Measurements from ENCODE around the gene PPM1N.

DNA sequence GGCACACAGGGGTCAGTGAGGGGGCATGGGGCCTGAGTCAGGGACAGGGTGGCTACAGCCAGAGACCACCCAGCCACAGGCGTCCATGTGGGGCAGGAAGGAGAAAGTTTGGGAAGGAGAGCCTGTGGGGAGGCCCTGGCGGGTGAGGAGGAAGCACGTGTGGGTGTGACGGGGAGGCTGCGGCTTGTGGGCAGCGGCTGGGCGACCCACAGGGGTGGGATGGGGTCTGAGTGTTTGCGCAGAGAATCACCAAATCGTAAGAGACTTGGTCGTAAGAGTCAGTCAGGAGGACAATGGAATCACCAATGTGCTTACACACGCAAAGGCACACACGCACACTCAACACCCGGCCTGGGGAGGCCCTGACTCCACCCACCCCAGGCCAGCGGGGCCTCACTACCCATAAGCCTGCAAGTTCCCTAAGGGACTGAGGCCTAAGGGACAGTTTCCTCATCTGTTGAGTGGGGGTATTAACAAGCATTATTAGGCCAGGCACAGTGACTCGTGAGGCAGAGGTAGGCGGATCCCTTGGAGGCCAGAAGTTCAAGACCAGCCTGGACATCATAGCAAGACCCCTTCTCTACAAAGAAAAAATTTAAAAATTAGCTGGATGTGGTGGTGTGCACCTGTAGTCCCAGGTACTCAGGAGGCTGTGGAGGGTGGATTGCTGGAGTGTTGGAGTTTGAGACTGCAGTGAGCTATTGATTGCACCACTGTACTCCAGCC, 11.6 kb upstream of the FOSB start:
- RRBS, 2 experiments: no CpG with 5 or more reads among the region's 16 CpGs

DNA sequence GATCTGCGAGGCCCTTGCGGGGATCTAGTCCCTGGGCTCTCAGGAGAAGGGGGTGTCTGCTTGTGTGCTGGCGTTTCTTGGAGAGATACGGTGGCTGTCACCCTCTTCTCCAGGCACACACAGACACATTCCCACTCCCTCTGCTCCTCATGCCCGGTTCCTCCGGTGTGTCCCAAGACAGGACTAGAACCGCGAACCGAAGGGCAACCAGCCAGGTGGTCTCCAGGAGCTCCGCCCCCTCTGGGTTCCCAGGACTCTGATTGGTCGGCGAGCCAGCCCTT, 1.7 kb downstream of the FOSB start:
- RRBS, 2 experiments: no CpG with 5 or more reads among the region's 12 CpGs

DNA sequence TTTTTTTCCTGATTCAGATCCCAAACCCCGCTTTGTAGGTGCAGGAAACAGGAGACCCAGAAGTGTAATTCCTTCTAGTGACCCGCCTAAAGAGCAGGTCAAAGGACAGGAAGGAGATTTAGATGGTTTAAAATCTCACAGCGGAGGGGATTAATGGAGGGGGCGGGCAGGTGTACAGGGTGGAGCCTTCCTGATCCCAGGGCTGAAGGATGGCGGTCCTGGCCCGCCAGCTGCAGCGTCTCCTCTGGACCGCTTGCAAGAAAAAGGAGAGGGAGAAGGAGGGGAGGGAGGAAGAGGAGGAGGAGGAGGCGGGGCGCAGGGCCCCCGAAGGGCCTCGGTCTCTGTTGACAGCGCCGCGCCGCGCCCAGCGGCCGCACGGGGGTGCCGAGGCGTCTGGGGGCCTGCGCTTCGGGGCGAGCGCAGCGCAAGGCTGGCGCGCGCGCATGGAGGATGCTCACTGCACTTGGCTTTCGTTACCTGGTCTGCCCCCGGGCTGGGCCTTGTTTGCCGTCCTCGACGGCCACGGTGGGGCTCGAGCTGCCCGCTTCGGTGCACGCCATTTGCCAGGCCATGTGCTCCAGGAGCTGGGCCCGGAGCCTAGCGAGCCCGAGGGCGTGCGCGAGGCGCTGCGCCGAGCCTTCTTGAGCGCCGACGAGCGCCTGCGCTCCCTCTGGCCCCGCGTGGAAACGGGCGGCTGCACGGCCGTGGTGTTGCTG, at the start of gene PPM1N:
Gene PPM1N, plus strand, starts transcription at position 180 of the 716 bp plus-strand sequence.
- RRBS, 2 experiments: 0 to 3% methylated on average over 5 to 6 of the region's 61 CpGs

DNA sequence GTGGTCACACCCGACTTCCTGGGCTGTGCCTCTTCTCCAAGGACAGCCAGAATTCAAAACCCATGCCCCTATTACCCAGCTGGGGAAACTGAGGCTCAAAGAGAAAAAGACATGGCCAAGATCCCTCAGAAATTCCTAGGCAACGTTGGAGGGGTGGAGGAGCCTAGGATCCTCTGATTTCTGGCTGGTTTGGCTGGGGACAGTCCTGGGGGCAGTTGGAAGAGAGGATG, 2.3 kb downstream of the VASP start:
- RRBS, 2 experiments: no CpG with 5 or more reads among the region's 2 CpGs

DNA sequence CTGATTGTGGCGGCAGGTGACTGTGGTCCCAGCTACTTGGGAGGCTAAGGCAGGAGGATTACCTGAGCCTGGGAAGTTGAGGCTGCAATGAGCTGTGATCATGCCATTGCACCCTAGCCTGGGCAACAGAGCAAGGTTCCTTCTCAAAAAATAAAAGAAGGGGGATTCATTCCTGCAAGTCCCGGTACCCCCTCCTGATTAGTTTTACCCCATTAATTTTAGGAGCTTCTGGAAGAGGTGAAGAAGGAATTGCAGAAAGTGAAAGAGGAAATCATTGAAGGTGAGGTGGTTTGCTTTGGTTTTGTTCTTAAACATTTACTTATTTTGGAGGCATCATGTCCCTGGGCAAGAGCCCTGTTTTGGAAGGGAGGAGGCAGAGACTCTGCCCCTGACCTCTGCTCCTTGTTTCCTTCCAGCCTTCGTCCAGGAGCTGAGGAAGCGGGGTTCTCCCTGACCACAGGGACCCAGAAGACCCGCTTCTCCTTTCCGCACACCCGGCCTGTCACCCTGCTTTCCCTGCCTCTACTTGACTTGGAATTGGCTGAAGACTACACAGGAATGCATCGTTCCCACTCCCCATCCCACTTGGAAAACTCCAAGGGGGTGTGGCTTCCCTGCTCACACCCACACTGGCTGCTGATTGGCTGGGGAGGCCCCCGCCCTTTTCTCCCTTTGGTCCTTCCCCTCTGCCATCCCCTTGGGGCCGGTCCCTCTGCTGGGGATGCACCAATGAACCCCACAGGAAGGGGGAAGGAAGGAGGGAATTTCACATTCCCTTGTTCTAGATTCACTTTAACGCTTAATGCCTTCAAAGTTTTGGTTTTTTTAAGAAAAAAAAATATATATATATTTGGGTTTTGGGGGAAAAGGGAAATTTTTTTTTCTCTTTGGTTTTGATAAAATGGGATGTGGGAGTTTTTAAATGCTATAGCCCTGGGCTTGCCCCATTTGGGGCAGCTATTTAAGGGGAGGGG, 18.7 kb downstream of the VASP start:
- RRBS, 2 experiments: no CpG with 5 or more reads among the region's 11 CpGs

- RRBS, 2 experiments: 32% methylated on average over 6 of the region's 53 CpGs; no CpG with 5 or more reads in 1 of the 2 experiments
Observed at GRCh38 chr19:45528680-45529446, 21.6 kb downstream of the VASP start.

- RRBS, 2 experiments: no CpG with 5 or more reads among the region's 36 CpGs
Observed at GRCh38 chr19:45590755-45591337, 6.2 kb upstream of the OPA3 start.

- RRBS, 2 experiments: no CpG with 5 or more reads among the region's 4 CpGs
Observed at GRCh38 chr19:45592365-45592767, 7.8 kb upstream of the OPA3 start.

DNA sequence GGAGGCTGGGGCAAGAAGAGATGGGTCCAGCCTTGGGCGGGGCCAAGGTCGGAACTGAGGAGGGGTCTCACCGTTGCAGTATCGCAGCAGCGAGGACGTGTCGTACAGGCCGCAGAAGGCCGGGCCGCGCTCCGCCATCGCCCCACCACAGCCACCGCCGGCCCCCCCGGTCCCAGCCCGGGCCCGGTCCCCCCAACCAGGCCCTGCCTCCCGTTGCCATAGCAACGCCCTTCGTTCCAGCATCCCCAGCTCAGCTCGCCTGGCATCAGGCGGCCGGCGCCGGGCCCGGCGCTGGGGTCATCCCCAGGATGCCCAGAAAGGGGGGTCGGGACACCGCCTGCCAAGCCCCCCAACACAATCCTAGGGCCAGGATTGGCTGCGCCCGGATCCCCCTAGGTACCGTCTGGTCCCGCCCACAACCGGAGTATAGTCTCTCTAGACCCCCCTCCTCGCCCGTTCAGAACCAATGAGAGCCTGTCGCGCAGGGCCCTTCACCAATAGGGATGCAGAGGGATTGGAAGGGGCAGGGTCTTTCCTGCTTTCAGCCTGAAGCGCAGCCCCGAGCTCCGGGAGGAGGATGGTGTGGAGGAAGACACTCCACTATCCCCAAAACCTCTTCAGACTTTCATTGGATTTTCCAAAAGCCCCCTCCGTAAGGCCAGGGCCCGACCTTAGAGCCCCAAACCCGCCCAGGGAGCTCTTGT, 6.2 kb upstream of the EML2 start:
- RRBS, 2 experiments: 98% methylated on average over 5 of the region's 45 CpGs

- RRBS, 2 experiments: 25 to 49% methylated on average over 3 of the region's 9 CpGs
Observed at GRCh38 chr19:45729760-45730267, 882 bp downstream of the FBXO46 start.

GRCh38 chr19:45766732-45767571, 2.1 kb downstream of the SIX5 start:
- RRBS, 2 experiments: no CpG with 5 or more reads among the region's 42 CpGs

- RRBS, 2 experiments: 1% methylated on average over 19 of the region's 35 CpGs
Observed at GRCh38 chr19:45767572-45768010, 1.5 kb downstream of the SIX5 start.

DNA sequence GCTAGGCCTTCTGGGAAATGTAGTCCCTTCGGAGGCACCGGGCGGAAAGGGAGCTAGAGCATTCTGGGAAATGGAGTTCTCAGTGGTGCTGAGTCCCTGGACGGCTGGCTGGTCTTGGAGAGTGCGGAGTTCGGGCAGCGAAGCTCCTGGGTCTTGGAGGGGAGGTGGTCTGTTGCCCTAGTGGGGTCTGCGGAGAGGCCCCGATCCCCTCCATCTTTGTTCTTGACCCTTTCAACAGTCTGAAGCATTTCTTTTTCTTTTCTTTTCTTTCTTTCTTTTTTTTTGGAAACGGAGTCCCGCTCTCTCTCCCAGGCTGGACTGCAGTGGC, 321 bp upstream of the SYMPK start:
- RRBS, 2 experiments: no CpG with 5 or more reads among the region's 11 CpGs

DNA sequence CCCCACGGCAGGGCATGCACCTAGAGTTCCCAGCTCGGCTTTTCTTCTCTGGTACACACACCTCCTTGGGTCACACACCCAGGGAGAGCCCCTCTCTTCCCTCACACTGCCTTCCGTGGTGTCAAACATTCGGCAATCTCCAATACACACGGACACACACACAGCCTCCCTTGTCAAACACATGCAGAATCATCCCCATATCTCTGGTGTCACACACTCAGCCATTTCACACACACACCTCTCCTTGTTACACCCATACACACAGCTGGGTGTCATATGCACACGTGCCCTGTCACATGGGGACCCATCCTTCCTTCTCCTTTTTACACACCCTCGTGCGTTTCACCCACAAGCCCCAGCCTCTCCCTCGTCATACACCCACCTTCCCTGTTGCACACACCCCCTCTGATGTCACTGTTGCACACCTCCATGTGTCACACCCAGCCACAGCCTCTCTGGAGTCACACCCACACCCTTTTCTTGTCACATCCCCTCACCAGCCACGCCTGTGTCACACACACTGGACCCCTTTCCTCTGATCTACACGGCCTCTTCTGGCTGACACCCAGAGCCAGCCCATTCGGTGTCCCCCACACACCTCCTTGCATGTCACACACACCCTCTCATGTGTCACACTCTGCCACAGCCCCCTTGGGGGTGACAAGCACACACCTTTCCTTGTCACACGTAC, 1.7 kb downstream of the NOVA2 start:
- RRBS, 2 experiments: no CpG with 5 or more reads among the region's 13 CpGs

DNA sequence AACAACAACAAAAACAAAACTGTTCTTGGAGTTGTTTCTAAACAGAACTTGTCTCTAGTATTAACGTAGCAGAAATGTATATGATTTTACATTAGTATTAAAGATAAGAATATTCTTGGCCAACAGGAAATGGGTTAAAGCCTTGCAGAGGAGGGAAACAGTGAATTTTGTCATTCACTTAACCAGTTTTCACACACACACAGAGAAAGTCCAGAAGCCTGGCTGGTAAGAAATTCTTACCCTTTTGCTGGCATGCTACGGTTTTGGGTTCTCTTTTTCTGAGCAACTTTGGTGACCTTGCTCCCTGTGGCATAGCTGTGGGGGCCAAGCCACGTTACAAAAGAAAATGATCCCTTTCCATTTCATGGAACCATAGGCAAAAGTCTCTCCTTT, 7.5 kb upstream of the IGFL3 start:
- RRBS, 2 experiments: no CpG with 5 or more reads among the region's 3 CpGs

DNA sequence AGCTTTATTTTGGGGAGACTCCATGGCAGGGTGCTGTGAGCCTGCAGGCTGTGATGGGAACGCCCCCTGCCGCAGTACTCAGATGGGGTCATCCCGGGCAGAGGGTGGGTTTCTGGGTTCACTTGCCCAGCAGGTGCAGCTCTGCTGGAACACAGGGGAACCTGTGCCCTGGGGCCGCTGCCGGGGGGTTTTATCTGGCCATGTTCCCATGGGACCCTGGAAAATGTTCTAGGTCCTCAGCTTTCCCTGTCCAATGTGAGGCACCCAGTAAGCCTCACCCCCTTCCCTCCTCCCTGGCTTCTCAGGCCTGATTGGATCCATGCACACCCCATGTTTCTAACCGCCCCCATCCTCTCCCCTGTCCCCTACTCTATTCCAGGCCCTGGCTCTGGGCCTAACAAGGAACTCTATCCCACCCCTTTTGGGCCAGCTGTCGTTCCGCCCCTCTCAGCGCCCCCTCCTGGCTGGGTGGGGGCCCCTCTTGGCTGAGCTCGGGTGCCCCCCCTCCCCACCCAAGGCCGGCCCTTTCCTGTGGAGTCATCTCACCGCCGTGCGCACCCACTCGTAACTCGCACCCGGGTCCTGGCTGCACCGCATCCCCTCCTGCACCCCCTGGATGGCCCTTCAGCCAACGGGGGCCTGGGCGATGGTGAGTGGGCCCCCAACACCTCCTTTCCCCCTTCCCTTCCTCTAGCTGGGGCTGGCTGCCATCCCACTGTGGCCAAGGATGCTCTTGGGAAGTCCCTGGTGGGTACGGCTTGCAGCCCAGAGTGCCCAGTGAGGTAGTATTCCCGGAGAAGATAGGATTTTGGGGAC, 1.2 kb downstream of the HIF3A start:
- RRBS, 2 experiments: 79 to 91% methylated on average over 9 to 10 of the region's 22 CpGs

DNA sequence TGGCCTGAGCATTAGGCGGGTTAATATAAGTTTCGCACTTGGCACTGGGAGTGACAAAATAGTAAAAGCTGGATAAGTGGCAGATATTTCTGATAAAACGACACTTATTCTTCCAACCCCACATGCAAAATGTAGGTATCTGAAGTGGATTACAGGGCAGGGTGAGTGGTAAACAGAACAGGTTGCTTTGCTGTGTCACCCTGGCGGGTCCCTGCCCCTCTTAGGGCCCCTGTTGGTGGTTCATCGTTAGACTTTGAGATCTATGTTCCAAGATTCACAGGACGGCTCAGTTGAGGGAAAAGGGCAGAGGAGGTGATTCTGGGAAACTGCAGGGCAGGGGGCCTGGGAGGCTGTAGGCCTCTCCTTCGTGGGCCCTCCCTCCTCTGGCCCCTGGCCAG, 6.3 kb downstream of the HIF3A start:
- RRBS, 2 experiments: no CpG with 5 or more reads among the region's 7 CpGs

DNA sequence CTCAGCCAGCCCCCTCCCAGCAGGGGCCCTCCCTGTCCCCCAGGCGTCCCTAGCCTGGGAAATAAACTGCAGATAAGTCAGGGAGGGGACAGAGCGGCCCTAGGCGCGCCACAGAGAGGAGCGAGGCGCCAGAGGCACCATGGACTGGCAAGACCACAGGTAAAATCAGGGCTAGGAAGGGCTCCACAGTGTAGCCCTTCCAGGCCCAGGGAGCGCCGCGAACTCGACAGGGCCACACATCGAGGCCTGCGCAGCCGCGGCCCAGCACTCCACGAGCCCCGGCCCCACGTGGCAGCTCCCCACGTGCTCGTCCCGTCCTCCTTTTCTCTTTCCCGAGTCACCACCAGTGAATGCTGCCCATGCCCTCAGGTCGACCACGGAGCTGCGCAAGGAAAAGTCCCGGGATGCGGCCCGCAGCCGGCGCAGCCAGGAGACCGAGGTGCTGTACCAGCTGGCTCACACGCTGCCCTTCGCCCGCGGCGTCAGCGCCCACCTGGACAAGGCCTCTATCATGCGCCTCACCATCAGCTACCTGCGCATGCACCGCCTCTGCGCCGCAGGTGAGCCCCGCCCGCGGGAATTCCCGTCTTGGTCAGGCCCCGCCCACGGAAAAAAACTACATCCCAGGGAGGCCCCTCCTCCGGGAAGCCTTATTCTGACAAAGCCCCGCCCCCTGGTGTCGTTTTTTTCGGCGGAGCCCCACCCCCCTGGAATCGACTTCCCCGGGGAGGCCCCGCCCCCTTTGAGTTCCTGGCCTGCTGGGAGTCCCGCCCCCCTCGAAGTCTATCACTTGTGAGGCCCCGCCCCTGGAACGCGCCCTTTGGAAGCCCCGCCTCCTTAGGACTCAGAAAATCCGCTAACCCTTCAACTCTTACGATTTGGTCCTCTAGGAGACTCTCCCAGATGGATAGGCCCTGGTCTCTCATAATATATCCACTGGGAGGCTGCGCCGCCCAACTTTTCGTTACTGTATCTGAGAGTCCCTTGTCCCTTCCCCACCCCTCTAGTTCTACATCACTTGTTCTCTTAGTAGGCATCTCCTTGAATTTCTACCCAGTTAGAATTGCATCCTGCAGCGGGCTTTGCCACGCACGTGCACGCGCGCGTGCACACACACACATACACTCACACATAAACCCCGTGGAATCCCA, 7.1 kb downstream of the HIF3A start:
- RRBS, 2 experiments: 2 to 3% methylated on average over 6 of the region's 74 CpGs

GRCh38 chr19:46351050-46351568, 4.2 kb downstream of the PPP5C start:
- RRBS, 2 experiments: no CpG with 5 or more reads among the region's 10 CpGs

DNA sequence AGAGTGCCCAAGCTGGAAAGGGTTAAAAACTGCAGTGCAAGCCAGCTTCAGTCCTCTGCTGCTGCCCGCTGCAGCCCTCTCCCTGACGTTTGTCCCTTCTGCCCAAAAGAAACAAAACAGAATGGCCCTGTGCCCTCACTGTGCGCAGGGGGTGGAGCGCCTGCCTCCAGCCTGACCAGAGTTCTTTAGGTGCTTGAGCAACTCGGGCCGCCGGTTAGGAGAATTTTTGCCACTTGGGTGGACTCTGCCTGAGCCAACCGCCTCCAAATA, 3.8 kb downstream of the CALM3 start:
- RRBS, 2 experiments: no CpG with 5 or more reads among the region's 8 CpGs